CD14-positive monocyte (primary cell): Measurements from ENCODE around the gene DPEP2NB.

GRCh38 chr16:68015575-68016014, at the start of gene DPEP2NB:
TSS of gene DPEP2NB (minus strand) at chr16:68015911.
- CAGE, long polyA plus RNA = no peak

DNA sequence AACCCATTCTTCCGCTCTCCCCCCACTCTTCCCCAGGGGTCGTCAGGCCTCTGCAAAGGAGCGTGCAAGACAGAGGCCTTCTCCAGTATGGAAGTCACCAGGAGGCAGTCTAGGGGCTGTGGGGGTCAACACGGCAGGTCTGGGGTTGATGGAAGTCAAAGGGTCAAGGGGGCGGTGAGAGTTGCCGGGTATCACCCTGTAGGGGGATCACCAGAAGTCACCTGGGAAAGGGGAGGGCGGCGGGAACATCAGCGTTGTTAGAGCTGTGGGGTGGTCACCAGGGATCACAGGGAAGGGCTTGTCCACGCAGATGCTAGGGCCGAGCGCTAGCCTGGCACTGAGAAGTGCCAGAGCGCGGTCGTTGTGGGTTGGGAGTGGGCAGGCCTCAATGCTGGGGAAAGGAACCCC, 500 bp upstream of the ESRP2 start:
- CAGE, long polyA plus RNA = no peak

DNA sequence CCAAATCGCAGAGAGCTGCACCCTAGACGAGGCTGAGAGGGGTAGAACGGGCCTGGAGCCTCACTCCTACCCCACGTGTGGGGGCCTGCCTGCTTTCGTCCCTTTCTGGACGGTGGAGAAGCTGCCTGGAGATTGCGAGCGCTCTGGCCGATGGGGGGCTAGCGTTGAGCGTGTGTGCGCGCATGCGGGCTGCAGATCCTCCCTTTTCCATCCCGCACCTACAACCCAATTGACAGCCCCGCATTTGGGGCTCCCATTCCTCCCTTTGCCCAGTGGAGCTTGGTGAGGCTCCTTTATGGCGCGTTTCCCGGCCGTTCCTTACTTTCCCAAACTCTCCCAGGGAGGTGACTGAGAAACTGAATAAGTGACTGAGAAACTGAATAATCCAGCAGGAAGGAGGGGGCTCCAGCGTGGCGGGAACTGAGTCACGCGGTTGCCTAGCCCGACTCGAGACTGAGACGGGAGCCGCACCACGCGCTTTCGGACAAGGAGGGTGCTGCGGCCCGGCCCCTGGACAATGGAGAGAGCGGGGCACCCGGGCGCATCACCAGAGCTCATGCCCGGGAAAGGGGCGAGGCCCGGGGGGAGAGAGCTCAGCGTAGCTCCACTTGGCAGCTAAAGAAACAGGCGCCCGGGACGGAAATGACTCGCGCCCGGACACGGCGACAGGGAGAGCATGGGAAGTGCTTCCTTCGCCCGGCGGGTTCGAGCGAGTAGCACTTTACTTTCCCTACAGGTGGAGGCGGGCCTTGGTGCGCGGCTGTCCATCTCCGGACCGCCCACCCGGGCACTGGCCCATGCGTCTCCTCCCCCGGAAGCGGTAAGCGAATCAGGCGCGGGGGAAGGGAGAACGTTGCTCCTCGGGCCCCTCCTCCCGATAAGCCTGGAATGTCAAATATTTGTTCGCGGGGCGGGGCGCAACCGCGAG, 1.2 kb upstream of the ESRP2 start:
- CAGE, long polyA plus RNA = no peak

- CAGE, long polyA plus RNA = no peak
Observed at GRCh38 chr16:68237759-68238252, 1.9 kb upstream of the ESRP2 start.

DNA sequence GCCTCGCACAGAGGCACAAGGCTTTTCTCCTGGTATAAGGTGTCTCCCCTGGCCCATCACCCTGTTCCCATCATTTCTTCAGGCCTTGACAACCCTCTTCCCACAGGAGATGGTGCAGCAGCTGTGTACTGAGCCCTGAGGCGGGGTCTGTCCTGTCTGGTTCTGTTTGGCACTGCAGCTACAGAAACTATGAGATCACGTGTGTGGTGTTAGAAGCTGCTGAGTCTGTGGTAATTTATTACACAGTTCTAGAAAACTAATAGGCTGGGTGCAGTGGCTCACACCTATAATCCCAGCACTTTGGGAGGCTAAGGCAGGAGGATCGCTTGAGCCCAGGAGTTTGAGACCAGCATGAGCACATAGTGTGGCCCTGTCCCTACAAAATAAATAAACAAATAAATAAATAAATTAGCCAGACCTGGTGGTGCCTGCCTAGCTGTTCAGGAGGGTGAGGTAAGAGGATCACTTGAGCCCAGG, 7.3 kb downstream of the PLA2G15 start:
- CAGE, long polyA plus RNA = no peak

DNA sequence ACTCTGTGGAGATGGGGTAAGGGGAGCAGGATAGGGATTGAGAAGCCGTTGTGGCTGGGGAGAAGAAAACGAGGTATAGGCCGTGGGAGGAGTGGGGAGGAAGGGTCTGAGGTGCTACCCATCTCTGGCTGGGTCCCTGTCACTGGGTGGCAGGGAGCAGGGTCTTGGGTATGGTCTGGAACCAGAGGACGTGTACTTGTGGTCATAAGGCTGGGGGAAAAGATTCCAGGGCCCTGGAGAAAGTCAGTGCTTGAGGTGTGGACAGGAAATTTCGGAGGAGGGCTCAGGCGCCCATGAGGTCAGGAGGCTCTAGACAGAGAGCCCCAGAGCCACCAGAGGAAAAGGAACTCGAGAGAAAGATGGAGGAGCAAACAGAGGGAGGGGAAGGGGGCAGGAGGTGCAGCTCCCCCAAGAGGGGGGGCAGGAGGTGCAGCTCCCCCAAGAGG, 810 bp upstream of the SLC7A6 start:
- CAGE, long polyA plus RNA = no peak

DNA sequence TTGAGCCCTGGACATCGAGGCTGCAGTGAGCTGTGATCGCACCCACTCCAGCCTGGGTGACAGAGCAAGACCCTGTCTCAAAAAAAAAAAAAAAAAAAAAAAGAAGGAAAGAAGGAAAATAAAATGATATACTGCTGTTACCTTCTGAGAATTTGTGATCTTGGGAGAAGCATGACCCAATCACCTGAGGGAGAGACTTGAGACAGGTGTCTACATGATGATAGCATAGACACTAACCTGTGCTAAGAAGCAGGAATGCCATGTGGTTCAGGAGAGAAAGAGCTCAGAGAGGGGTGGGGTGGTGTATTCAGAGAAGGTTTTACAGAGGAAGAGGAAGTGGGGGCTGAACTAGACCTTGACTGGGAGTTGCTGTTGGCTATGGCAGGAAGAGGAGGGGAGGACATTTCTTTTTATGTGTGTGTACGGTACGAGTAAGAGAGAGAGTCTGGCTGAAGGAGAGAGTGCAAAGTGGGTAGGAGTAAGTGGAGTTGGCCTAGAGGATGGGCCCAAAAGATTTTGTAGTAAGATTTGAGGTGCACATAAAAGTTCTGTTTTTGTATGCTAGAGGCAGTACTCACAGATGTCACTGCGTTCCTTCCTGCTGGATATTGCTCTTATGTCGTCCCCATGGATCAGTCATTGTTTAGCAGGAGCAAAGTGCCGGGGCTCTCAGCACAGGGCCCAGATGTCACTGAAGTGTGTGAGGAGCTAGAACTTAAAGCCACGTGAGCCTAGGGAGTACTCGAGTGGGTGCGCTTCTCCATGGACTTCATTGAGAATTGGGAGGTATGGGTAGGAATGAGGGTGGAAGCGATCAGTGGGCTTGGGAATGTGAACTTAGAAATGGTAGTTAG, 21.9 kb downstream of the SLC7A6 start:
- CAGE, long polyA plus RNA = no peak

- CAGE, long polyA plus RNA = no peak
Observed at GRCh38 chr16:68370785-68371350, 60.0 kb downstream of the PRMT7 start.

GRCh38 chr16:68573540-68573739, 34.3 kb downstream of the ZFP90 start:
- CAGE, long polyA plus RNA = no peak

DNA sequence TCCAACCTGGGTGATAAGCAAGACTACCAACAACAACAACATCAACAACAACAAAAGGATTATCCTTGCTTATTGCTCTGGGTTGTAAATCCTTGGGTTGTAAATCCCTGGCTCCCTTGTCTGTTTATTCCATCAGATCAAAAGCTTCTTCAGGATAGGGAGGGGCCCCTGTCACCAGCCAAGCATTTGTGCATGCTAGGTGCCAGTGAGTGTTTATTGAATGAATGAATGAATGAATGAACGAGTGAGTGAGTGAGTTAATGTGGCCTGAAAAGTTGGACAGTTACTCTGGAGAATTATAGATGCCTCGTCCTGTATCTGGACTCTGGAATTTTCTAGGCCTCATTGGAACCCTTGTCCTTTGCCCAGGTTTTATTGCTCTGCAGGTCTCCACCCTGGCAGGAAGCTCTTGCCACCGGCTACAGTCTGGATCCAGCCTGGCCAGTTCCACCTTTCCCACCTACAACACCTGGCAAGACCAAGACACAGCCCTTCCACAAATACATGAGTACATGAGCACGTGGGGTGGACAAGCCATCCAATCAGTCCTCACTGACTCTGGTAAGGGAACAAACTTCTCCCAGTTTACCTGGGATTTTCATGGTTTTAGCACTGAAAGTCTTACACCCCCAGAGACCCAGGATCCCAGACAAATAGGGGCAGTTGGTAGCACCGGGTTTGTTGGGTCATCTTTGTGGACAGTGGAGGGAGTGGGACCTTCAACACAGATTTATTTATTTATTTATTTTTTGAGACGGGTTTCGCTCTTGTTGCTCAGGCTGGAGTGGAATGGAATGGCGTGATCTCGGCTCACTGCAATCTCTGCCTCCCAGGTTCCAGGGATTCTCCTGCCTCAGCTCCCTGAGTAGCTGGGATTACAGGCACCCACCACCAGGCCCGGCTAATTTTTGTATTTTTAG, 14.8 kb upstream of the CDH1 start:
- CAGE, long polyA plus RNA = no peak

- CAGE, long polyA plus RNA = no peak
Observed at GRCh38 chr16:68737858-68739136, 1.2 kb downstream of the CDH1 start.

DNA sequence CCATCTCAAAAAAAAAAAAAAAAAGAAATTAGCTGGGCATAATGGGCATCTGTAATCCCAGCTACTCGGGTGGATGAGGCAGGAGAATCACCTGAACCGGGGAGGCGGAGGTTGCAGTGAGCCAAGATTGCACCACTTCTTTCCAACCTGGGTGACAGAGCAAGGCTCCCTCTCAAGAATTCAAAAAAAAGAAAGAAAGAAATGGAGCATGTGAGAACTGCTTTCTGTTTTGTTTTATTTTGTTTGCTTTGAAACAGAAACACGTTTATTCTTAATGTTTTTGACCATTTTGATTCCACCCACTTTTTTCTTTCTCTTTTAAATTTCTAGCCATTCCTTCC, 47.9 kb downstream of the TANGO6 start:
- CAGE, long polyA plus RNA = no peak

GRCh38 chr16:68971963-68972531, 128.7 kb downstream of the TANGO6 start:
- CAGE, long polyA plus RNA = no peak

GRCh38 chr16:69089034-69089474, 16.4 kb upstream of the HAS3 start:
- CAGE, long polyA plus RNA = no peak

GRCh38 chr16:69187264-69188244, 590 bp downstream of the SNTB2 start:
- CAGE, long polyA plus RNA = no peak

- CAGE, long polyA plus RNA = no peak
Observed at GRCh38 chr16:69370406-69370928, 15.3 kb downstream of the TERF2 start.

- CAGE, long polyA plus RNA = no peak
Observed at GRCh38 chr16:69468778-69469215, 44.4 kb downstream of the CYB5B start.

DNA sequence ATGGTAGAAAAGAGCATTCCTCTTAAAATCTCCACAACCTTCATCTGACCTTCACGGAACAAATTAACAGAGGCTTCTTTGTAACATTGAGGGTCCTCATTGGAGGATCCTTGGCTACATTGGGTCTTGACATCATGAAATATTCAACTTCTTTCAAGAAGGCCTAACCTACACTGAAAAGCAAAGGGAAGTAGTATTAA, 49.8 kb downstream of the CYB5B start:
- CAGE, long polyA plus RNA = no peak

DNA sequence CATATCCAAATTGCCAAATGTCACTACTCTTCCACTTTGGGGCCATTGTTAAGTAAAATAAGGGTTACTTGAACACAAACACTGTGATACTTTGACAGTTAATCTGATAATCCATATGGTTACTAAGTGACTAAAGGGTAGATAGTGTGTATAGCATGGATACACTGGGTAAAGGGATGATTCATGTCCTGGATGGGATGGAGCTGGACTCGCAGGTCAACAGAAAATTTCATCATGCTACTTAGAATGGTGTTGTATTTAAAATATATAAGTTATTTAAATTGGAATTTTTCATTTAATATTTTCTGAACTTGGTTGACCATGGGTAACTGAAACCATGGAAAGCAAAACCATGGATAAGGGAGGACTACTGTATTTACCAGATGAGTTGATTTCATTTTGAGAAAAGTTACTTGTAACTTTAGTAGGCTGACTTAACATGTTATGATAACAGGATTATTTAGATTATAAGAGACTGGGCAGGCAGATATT, 30.0 kb downstream of the NFAT5 start:
- CAGE, long polyA plus RNA = no peak

- CAGE, long polyA plus RNA = no peak
Observed at GRCh38 chr16:69710610-69711531, 15.5 kb downstream of the NQO1 start.